GM23248 (cell line): ENCODE data around the genes LINS1 and ASB7.

DNA sequence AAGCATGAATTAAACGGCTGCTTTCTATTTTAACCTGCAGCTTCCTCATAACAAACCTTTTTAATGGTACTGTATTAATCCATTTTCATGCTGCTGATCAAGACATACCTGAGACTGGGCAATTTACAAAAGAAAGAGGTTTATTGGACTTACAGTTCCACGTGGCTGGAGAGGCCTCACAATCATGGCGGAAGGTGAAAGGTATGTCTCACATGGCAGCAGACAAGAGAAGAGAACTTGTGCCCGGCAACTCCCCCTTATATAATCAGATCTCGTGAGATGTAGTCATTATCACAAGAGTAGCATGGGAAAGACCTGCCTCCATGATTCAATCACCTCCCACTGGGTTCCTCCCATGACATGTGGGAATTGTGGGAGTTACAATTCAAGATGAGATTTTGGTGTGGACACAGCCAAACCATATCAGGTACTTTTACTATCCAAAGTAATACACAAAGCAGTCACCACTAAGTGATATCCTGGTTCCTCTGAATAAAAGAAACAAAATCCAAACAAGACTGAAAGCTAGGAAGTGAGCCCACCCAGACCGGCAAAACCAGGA, 149.9 kb downstream of the LRRC28 start:
- RAMPAGE, long total RNA = no peak

GRCh38 chr15:99706456-99706996, 26.7 kb downstream of the LYSMD4 start:
- RAMPAGE, long total RNA = no peak

DNA sequence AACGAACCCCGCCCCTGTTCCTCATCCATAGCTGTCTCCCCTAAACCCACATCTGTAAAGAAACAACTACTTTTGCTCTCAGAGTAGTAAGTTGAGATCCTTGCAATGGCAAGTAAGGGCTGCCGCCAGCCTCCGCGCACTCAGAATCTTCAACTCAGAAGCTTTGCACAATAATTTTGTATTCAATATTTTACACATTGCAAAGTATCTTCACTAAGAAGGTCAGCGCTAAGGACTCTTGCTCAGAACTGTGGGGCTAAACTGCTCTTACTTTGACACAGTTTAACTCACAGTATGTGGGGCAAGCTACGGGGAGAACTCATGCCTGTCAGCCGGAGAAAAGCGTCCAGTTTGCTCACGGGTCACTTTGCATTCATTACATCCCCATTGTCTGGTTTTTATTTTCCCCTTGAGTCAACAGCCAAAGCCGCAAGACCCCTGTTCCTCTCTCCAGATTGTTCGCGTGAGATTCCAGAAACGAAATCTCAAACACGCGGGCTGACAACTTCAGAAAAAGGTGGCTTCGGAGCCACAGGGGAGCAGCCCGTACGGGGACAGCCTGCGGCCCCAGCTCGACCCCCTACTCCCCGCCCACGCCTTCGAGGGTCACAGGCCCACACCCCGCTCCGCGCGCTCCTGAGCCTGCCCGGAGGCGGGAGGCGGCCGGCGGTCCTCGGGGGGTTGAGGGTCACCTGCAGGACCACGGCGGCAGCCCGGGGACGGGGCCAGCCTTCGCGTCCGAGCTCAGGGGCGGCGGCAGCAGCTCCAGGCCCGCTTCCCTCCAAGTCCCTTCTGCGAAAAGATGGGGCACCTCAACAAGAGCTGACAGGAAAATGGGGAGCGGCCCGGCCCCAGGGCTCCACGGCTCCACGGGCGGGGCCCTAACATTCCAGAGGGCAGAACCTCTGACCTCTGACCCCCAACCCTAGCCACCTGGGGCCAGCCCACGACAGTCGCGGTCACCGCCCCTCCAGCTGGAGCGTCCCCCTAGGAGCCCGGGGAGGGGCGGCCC, 694 bp downstream of the LYSMD4 start:
- RAMPAGE, long total RNA = no peak

- RAMPAGE, long total RNA = no peak
These were observed 192.8 kb upstream of the LYSMD4 start for GRCh38 chr15:99926059-99926491.

GRCh38 chr15:99928425-99928945, 195.2 kb upstream of the LYSMD4 start:
- RAMPAGE, long total RNA = no peak

GRCh38 chr15:100113402-100114019, 228.3 kb downstream of the ADAMTS17 start:
- RAMPAGE, long total RNA = no peak

GRCh38 chr15:100131735-100132584, 209.8 kb downstream of the ADAMTS17 start:
- RAMPAGE, long total RNA = no peak

- RAMPAGE, long total RNA = no peak
These were observed 139.5 kb downstream of the ADAMTS17 start for GRCh38 chr15:100202284-100202637.

DNA sequence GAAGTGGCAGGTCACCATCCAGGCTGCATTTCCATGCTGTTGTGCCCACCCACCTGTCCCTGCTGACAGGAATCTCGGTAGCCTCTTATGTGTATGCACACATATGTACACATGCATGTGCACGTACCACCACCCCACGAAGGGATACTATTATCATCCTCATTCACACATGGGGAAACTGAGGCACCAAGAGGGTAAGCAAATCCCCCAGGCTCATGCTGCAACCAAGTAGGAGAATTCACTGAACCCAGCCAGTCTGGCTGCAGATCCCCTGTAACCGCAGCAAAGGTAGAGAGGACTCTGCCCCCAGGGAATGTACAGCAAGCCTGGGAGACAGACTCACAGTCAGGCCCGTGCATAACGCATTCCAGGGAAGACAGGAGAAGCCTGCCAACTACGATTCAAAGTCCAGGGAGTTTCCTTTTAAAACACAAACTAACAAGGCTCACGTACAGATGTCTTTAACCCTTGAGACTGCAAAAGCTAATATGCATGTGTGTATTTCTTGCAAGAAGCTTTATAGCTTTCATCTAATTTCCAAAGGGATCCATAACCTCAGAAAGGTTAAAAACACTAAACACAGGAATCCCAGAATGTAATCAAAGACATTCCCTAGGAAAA, 129.7 kb downstream of the ADAMTS17 start:
- RAMPAGE, long total RNA = no peak

GRCh38 chr15:100601634-100602284, at the start of gene LINS1:
TSS of gene LINS1 (minus strand) at chr15:100602184.
- RAMPAGE, long total RNA = start-site peak on the minus strand at chr15:100602157-100602210, 85 and 29 reads in 2 replicates

DNA sequence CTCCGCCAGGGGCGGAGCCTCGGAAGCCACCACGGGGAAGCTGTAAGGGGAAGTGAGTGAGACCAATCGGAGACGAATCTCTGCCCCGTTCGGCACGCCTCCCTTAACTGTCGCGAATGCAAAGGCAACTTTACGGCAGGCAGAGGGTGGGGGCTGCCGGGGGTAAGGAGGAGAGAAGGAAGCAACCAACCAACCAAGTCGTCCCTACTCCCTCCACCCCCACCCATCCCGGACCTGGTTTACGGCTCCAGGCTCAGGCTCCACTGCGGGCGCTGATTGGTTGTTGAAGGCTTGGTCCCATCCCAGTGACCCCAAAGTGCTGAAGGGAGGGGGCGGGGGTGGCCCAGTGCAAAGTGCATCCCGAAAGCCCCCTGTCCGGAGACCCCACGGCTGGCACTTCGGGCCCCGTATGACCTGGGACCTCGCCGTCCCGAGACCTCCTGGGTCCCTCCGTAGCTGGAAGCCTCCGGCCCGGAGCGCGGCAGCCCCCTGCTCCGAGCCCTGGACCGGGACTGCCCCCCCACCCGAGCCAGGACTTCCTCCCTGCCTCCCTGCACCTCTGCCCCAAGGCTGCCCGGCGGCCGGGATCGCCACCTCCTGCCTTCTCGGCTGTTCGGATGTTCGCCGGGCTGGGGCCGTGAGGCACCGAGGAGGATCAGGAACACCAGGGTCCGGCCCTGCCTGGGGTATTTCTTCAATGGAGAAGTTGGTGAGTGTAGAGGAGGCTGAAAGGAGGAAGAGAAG, at the start of gene ASB7:
Gene ASB7 (plus strand): TSS at position 305 of the 744 bp plus-strand sequence.
- RAMPAGE, long total RNA = no peak

- RAMPAGE, long total RNA = no peak
These were observed 56.5 kb downstream of the ASB7 start for GRCh38 chr15:100658981-100659223.

- RAMPAGE, long total RNA = no peak
These were observed 84.9 kb downstream of the ASB7 start for GRCh38 chr15:100687165-100687910.

GRCh38 chr15:101047410-101047925, 128.3 kb downstream of the LRRK1 start:
- RAMPAGE, long total RNA = no peak

DNA sequence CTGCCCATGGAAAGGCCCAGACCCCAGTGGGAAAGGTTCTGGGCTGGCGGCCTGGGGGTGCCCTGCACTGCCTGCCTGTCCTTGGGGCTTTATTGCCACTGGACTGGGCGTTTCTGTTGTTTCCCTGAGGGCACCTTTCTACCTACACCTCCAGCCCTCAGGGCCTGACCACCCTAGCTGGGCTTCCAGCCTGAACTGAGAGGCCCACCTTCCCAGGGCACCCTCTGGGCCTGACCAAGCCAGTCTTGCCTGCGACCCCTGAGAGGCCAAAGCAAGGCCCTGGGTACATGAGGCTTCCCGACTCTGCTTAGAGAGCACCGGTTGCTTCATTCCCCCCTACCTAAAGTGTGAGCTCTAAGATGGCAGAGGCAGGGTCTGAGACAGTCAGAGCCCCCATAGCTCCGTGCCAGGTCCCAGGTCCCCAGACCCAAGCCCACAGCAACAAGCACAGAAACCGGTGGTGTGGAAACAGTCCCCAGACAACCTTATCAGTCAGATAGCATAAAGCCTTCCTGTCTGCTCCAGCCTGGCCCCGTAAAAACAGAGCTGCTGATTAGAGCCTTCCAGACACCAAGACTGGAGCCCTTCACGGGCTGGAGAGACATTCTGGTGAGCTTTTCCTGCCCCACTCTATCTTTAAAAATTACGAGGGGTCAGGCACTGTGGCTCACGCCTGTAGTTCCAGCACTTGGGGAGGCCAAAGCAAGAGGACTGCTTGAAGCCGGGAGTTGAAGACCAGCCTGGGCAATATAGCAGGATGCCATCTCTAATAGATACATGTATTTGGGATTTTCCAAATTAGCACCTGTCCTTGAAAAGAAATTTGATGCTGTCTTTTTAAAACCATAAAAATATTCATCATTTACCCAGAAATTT, 102.7 kb downstream of the CHSY1 start:
- RAMPAGE, long total RNA = no peak

- RAMPAGE, long total RNA = no peak
These were observed 5.3 kb downstream of the CHSY1 start for GRCh38 chr15:101246408-101247099.

- RAMPAGE, long total RNA = no peak
These were observed 1.6 kb downstream of the CHSY1 start for GRCh38 chr15:101250036-101250769.

- RAMPAGE, long total RNA = no peak
These were observed 1.1 kb downstream of the CHSY1 start for GRCh38 chr15:101250770-101251157.

DNA sequence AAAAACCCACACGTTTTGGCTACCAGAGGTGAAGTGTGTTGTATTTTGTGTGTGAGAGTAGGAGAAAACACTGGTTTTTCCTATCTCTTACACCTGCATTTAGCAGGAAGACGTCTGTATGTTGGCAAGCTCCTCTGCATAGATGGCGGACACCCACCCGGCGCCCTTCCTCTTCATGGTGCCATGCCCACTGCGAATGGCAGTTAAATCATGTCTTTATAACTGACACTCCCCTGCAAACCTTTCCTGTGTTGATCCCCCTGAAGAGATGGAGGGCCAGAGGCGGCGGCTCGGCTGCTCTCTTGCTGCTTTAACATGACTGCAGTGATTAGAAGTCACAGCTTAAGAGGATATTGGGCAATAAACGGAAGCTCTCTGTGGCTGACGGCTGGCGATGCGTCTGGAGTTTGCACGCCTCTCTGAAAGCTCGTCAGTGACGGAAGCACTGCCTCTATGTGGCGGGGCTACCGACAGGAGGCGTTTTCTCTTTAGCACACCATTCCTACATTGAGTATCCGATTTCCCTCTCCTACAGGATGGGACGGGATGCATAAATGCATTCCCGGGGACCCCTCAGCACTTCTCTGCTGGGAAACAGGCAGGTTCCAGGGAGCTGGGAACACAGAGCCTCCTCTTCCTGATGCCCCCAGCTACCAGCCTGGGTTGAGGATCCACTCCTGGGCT, 25.5 kb upstream of the SNRPA1 start:
- RAMPAGE, long total RNA = no peak

DNA sequence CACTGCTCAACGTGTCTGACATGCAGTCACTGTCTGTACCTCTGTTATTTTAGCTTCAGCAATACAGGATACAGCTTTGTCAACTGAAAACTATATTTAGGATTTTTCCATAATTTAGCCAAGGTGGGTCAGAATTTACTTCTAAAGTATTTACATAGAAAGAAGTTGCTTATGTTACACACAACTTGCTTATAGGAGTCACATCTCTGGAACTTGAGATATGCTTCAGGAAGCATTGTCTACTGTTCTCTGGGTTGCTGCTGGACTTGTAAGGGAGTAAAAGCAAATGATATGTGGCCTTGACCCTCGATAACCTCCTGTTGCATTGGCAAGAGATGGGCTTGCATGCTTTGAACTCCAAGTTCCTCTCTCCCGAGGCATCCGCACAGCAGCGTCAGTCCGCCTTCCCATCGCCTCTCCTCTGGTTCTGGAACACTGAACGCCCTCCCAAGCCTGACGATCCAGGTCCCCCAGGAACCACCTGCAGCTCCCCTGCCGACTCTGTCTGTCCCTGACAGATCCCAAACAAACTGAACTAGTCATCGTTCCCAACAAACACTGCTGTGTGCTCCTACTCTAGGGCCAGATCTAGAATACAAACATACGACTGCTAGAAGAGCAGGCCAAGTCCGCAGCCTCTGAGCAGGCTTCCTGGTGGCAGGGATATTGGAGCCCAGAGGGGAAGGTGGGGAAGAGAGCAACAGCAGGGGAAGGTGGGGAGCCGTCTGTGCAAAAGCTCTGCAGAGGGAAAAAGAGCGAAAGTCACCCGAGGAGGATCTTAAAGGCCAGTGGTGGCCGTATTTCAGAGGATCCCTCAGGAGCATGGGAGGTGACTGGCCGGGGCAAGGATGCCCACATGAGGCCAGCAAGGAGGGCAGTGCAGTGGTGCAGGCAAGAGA, 51.0 kb downstream of the PCSK6 start:
- RAMPAGE, long total RNA = no peak